Measurements from ENCODE around the genes CTCF and DPEP2.

GRCh38 chr16:67162844-67163484 lies 1.6 kb upstream of the HSF4 start:
- PRO-cap, result no peak

DNA sequence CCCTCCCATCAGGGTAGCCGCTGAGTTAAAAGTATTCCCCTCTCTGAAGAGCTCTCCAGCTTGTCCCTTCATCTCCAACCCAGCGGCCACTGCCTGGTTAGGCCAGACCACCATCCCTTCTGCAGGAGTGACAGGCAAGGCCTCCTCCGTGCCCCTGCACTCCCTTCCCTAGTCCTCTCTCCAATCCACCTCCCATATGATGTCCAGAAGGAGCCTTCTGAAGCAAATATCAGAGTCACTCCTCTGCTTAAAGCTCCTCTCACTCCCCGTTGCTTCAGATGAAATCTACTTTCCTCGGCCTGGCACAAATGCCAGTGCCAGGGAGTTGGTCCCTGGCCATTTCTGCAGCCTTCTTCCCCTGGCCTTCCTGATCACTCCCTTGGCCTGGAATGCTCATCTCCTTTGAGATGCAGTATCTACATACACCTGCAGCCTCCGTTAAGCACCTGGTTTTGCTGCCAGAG lies 6.3 kb downstream of the MATCAP1 start:
- PRO-cap, result no peak

GRCh38 chr16:67229113-67229887 lies 2.4 kb downstream of the TMEM208 start:
- PRO-cap, result no peak

GRCh38 chr16:67229888-67231268 lies 3.4 kb downstream of the TMEM208 start:
- PRO-cap, result no peak

GRCh38 chr16:67301163-67301659 lies 21.9 kb downstream of the PLEKHG4 start:
- PRO-cap, result no peak

GRCh38 chr16:67347212-67347657 lies 20.6 kb downstream of the LRRC36 start:
- PRO-cap, result no peak

GRCh38 chr16:67430328-67430704 lies 605 bp upstream of the HSD11B2 start:
- PRO-cap, result no peak

GRCh38 chr16:67530989-67531751 lies 2.5 kb downstream of the RIPOR1 start:
- PRO-cap, result no peak

- PRO-cap, result no peak
Measured at GRCh38 chr16:67534834-67535669, 6.4 kb downstream of the RIPOR1 start.

- PRO-cap, result bidirectional peak, plus-strand start at chr16:67562603, minus-strand start at chr16:67562270; bidirectional peak, plus-strand start at chr16:67562774, minus-strand start at chr16:67562793
Measured at GRCh38 chr16:67561881-67562914, at the start of gene CTCF. Gene CTCF (plus strand): TSS chr16:67562526.

- PRO-cap, result unidirectional peak, minus-strand start at chr16:67661450
Measured at GRCh38 chr16:67661187-67661748, 508 bp downstream of the PARD6A start.

- PRO-cap, result no peak
Measured at GRCh38 chr16:67673424-67674296, 7.0 kb downstream of the C16orf86 start.

- PRO-cap, result unidirectional peak, plus-strand start at chr16:67676765
Measured at GRCh38 chr16:67676456-67677077, 10.0 kb downstream of the C16orf86 start.

- PRO-cap, result no peak
Measured at GRCh38 chr16:67774501-67774966, 31.8 kb downstream of the RANBP10 start.

GRCh38 chr16:67825113-67825505 lies 17.0 kb upstream of the THAP11 start:
- PRO-cap, result no peak

DNA sequence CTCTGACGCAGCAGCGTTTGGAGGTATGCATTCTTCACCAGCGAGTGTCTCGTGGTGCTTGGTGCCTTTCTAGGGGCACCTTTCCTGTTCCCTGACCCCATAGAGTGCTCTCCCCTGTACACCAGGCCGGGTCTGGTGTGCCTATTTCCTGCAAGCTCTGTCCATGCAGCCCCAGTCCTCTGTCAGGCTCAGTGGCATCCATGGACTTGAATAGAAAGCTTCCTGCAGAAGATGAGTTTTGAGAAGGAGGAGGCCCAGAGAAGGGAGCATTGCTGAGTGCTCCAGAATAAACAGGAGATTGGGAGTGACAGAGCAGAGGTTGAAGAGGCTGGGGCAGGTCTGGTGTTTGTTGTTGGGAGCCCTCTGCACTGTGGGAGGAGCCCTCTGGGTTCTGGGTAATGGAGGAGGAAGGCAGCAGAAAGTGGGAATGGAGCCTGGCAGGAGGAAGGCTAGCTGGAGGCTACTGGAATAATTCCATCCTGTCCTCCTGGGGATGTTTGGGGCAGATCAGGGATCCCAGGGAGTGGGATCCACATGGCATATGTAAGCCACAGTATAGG lies 15.4 kb downstream of the CTRL start:
- PRO-cap, result no peak

GRCh38 chr16:67931212-67931746 lies 383 bp downstream of the CTRL start:
- PRO-cap, result no peak

GRCh38 chr16:67998615-67999912 lies at the start of gene DPEP2:
Gene DPEP2 (minus strand): TSS chr16:67999484.
- PRO-cap, result no peak

- PRO-cap, result no peak
Measured at GRCh38 chr16:68037716-68038184, 14.7 kb downstream of the DUS2 start.

DNA sequence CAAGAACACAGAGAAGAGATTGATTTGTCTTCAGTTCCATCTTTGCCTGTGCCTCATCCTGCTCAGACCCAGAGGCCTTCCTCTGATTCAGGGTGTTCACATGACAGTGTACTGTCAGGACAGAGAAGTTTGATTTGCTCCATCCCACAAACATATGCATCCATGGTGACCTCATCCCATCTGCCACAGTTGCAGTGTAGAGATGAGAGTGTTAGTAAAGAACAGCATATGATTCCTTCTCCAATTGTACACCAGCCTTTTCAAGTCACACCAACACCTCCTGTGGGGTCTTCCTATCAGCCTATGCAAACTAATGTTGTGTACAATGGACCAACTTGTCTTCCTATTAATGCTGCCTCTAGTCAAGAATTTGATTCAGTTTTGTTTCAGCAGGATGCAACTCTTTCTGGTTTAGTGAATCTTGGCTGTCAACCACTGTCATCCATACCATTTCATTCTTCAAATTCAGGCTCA lies 45.1 kb downstream of the ESRP2 start:
- PRO-cap, result no peak